Choroid plexus epithelial cell (primary cell): ENCODE measurements around a stretch of chr21.

DNA sequence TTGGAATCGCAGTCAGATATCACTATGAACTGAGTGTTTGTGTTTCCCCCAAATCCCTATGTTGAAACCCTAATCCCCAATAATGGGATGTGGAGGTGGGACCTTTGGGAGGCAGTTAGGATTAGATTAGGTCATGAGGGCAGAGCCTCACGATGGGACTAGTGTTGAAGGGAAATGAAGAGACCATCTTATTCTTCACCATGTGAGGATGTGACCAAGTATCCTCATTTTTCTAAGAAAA, 144.5 kb downstream of the GABPA start:
- RRBS = no CpG with 5 or more reads among the region's 2 CpGs

DNA sequence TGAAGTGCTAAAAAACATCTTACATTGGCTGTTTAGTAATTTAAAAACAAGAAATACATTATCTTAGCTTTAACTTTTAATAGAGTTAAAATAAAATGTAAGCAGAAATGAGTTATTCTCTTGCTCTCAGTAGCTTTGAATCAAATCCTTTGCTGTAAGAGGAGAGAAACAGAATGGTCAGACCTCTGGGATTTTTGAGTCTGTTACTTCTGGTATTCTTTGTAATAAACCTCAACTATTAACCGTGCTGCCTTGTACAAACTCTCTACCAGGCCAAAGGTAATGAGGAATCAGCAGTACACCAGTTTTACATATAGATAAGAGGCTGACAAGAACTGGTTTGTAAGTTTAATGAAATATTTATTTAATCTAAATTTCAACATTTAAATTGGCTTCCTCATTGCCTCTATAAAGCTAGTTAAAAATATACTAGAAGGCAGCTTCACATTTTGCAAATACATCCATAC, 172.7 kb downstream of the GABPA start:
- RRBS = no CpG with 5 or more reads among the region's 1 CpG

- RRBS = no CpG with 5 or more reads among the region's 2 CpGs
These were observed 195.5 kb downstream of the APP start for GRCh38 chr21:25975132-25975433.

GRCh38 chr21:26077430-26078003, 93.1 kb downstream of the APP start:
- RRBS = no CpG with 5 or more reads among the region's 9 CpGs

DNA sequence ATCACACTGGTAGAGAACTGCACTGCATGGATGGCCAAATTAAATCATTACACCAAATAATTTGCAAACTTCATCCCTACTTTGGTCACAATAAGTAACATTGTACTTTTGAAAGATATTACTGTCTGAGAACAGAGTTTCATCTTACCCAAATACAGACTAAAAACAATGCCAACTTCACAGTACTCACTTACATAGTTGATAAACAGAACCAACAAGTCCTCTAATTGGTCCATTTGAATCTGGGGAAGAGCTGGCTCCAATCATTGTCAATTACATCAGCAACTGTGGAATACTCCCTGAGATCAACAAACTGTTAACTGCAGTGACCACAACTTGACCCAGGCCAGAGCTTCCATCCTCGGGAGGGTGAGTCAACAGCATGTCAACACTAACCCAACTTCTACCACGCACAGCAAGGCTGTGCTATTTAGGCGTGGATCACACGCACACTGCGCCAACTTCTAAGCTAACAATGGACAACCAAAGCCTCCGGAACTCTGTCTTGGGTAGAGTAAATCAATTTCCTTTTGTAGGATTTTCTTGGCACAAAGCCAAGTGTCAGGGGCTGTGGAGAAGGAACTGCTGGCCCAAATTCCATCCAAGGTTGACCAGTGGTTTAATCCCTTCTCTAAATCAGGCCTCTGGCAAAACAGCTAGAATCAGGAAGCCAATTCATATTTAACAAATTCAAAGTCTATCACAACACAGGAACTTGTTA, 30.5 kb downstream of the APP start:
- RRBS = no CpG with 5 or more reads among the region's 6 CpGs

- RRBS = no CpG with 5 or more reads among the region's 11 CpGs
These were observed 985 bp upstream of the APP start for GRCh38 chr21:26171492-26172017.

DNA sequence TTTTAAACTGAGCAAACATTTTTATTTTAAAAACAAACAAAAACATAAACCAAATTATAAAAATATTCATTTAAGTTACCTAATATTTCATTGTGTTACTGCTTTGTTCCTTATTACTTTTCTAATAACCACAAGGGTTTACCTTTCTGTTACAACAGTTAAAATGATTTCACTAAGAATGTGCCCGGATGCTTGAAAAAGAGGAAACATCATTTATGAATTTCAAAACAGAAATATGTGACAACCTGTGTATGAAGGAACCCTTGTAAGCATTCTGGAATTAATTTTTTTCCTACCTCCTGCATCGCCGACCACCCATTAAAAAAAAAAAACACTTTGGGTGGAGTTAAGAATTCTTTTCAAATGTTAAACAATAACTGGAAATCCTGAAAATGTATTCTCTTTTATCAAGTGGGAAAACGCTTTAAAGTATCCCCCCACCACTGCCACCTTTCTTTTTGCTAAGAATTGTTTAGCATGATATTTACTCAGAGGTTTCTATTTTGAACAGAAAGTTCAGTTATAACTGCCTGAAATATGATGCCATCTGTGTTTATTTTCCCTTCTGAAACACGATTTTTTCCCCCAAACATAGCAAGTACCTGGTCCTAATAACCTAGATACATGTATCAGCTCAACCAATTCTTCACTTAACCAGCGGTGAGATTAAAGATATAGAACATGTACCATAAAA, 9.1 kb downstream of the CYYR1 start:
- RRBS = no CpG with 5 or more reads among the region's 6 CpGs

- RRBS = no CpG with 5 or more reads among the region's 4 CpGs
These were observed 60.2 kb downstream of the ADAMTS1 start for GRCh38 chr21:26784721-26785655.

- RRBS = no CpG with 5 or more reads among the region's 10 CpGs
These were observed 49.2 kb downstream of the ADAMTS1 start for GRCh38 chr21:26795779-26796566.

- RRBS = 2% methylated on average over 8 of the region's 15 CpGs
These were observed 320 bp downstream of the ADAMTS5 start for GRCh38 chr21:26966649-26966886.

DNA sequence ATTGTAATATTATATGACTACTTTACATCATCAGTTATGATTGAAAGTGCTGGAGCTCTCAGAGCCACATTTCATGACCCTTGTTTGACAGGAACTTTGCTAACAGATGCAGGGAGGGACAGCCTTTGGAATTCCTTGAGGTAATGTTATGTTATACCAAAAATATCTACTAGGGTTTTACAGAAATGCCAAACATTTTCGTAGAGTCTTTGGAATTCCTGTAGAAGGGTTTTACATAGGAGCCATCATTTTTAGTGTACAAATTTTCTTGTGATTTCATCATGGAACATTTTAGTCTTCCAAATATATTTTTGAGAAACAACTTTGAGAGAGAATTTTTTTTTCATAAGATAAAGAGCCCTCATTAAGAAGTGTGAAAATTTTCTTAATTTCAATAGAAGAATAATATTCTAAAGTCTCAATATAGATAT, 57.5 kb upstream of the ADAMTS5 start:
- RRBS = no CpG with 5 or more reads among the region's 1 CpG

GRCh38 chr21:27531913-27532522, 565.1 kb upstream of the ADAMTS5 start:
- RRBS = no CpG with 5 or more reads among the region's 9 CpGs

DNA sequence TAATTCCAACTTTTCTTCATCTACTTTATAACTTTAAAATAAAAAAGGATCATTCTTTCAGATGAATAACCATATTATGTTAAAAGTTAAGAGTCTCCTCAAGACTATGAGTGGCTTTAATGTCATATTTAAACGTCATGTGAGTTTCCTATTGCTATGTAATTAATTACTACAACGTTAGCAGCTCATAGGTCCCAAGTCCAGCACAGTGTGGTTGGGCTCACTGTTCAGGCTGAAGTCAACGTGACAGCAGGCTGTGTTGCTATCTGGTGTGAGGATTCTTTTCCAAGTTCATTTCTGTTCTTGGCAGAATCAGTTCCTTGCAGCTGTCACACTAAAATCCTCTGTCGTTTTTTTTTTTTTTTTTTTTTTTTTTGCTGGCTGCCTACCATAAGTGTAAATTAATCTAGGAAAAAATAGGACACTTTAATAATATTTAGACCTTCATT, 785.9 kb downstream of the N6AMT1 start:
- RRBS = no CpG with 5 or more reads among the region's 4 CpGs

DNA sequence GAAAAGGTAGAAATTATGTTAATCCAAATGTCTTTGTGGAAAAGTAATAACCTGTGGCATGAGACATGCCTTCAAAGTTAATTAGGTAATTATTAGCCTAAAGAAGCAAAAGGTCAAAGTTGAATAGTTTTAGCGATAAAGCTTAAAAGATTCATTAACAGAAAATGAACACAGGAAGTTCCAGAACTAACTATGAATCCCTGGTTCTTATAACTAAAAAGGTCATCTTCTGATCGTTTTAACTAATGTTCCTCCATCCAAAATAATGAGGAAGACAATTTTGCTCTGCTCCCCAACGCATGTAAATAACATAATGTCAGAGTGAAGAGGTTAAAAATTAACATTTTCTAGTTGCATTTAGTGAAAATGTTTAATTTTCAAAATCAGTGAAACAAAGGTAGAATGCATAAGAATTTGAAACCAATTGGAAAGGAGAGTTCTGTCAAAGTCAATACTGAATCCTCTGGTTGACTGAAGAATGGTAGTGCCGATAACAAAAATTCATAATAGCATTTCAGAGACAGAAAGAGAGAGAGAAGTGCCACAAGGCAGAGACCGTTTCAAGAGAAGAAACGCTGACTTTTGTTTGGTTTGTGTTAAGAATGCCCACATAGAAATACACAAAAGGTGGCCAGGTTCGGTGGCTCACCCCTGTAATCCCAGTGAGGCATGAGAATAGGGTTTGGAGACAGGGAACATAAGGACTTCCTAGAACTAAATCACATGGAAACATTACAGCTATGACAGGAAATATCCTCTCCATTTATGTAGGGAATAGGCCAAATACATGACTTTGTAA, 508.8 kb downstream of the N6AMT1 start:
- RRBS = no CpG with 5 or more reads among the region's 7 CpGs

GRCh38 chr21:28704718-28705074, 180.5 kb downstream of the N6AMT1 start:
- RRBS = no CpG with 5 or more reads among the region's 5 CpGs

GRCh38 chr21:28731746-28732130, 153.4 kb downstream of the N6AMT1 start:
- RRBS = no CpG with 5 or more reads among the region's 5 CpGs

DNA sequence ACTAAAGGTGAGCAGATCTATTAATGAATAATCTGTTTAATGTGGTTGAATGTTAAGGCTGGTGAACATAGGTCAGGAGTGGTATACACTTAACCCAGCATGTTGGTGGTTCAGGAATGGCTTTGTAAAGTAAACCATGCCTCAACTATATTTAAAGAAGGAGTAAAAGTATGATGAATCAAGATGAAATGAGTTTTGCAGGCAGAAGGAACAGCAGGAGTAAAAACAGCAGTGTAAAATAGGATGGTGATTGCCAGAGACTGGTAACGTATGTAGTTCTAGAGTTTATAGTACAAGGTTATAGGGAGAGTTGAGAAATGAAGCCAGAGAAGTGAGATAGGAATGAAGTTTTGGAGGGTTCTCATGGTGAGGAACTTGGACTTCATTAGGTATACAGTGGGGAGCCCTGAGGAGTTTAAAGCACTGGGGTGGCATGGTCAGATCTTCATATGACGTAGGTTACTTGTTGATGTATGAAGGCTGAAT, 23.0 kb downstream of the CCT8 start:
- RRBS = no CpG with 5 or more reads among the region's 2 CpGs

DNA sequence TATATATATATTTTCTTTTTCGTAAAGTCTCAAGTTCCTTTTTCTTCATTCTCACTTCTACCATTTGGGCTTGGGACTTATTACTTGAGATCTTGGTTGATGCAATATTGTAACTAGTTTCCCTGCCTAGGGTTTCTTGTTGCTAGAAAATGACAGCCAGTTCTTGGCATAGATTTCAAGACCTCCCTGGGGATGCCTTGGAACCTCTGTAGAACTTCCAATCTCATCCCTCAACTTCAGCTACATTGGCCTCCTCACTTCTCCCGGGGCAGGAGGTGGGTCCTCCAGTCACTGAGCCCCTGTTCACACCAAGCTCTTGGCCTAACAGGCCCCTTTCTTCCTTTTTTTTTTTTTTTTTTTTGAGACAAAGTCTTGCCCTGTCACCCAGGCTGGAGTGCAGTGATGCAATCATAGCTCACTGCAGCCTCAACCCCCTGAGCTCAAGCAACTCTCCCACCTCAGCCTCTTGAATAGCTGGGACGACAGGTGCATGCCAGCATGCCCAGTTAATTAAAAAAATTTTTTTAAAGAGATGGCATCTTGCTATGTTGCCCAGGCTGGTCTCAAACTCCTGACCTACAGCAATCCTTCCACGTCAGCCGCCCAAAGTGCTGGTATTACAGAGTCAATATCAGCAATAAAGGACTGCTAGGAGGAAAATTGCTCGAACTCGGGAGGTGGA, 33.0 kb downstream of the MAP3K7CL start:
- RRBS = no CpG with 5 or more reads among the region's 7 CpGs

DNA sequence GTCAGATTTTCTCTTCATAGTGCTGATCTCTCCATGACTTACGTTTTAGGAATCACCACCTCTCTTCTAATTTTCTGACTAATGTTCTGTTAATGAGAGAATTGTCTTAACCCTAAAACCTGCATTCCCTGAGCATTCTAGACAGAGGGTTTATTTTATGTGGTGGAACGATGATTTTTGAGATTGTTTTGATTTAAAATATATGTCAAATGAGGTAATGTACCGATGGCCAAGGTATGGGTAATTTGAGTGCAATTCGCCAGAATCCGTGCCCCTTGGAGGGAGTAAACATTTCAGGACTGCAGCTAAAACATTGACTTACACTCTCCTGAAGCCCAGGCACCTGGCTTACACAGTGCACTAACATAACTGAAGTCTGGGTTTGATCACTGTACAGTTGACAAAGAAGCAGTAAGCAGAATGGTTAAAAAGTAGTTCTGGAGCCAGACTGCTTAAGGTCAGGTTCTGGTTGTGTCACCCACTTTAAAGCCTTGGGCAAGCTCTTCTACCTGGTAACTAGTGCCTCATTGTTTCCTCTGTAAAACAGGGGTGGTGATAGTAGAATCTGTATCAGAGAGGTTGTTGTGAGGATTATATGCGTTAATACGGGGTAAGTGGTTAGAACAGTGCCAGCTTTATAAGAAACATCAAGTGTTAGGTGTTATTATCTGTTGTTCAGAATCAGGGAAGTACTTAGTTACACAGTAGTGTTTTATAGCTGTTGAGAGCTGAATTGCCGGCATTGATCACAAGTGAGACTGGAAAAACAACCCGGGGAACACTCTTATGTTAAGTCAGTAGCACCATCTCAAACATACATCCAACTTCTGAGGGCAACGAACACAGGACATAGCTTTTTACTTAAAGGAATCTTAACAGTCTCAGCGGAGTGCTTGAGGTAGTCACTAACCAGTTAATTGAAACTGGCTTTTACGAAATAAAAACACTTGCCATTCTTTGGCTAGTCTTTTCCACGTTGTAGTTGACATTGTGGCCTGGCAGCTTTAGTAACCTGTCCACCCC, 3.6 kb downstream of the BACH1 start:
- RRBS = no CpG with 5 or more reads among the region's 13 CpGs